Hepatocyte (in vitro differentiated cells and primary cell): ENCODE measurements around a stretch of chr1.

- RAMPAGE, long total RNA = no peak
- RRBS = no CpG with 5 or more reads among the region's 16 CpGs
Measured at GRCh38 chr1:42683653-42684482, 1.6 kb downstream of the YBX1 start.

DNA sequence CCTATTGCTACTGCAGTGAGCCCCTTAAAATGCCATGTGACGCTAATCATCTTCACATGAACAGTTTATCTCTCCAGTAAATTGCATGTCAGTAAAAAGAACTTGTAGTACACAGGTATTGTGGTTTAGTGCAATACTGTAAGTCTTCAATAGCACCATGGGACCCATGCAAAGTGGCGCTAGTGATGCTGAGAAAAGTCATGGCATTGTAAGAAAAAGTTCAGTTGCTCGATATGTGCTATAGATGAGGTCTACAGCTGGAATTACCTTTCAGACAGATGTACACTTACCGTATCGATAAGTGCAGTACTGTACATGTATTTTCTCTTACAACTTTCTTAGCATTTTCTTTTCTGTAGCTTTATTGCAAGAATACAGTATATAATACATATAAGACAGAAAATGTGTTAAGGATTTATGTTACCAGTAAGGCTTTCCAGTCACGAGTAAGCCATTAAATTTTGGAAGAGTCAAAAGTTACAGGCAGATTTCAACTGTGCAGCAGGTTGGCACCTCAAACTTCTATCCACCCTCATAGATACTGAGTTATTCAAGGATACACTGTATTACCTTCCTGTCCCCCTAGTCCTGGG is 6.4 kb downstream of the YBX1 start:
- RAMPAGE, long total RNA = no peak
- RRBS = no CpG with 5 or more reads among the region's 6 CpGs

DNA sequence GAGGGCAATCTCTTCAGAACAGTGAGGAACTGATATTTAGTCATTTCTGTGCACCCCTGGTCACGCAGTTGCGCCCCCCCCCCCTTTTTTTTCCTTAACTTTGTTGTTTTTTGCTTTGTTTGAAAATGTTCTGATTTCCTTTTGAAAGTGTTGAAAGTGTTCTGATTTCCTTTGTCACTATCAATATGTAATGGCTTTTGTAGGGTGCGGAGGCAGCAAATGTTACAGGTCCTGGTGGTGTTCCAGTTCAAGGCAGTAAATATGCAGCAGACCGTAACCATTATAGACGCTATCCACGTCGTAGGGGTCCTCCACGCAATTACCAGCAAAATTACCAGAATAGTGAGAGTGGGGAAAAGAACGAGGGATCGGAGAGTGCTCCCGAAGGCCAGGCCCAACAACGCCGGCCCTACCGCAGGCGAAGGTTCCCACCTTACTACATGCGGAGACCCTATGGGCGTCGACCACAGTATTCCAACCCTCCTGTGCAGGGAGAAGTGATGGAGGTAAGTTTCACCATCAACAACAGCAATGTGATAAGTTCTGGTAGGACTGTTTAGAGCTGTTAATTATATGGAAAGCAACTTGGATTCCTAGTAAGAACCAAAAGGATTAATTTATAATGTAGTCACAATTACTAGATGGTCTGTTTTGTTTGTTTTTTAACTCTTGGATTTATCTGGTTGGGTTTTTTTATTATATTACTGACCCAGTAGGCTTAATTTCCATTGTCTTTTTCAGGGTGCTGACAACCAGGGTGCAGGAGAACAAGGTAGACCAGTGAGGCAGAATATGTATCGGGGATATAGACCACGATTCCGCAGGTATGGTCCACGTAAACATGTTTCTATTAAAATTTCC is 14.5 kb downstream of the YBX1 start:
- RAMPAGE, long total RNA = no peak
- RRBS = no CpG with 5 or more reads among the region's 22 CpGs

DNA sequence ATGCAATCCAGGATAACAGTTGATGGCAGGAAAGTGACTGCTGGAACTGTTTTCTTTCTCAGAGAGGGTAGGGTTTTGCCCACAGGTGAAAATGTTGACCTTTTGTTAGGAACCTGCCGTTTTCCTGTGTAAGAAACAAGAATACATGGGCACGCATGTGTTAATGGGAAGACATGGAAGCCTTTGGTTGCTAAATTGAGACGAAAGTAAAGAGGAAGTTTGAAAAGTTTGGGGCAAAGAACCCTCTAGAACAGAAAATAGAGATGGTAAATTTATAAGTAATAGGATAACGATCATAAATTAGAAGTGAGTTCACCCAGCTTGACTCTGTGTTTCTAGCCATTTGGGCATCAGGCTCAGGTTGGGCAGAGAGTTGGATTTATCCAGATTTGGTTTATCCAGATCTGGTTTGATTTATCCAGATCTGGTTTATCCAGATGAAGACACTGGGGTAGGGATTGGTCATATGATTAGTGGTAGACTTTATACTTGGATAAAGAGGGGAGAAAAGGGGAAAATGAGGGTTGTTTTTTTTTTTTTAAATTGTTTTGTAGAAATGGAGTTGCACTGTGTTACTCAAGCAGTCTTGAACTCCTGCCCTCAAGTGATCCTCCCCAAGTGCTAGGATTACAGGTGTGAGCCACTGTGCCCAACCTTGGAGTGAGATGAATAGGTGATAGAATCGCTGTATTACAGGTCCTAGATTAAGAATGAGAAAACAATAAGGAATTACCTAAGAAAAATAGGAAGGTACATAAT is 17.1 kb downstream of the YBX1 start:
- RAMPAGE, long total RNA = no peak
- RRBS = no CpG with 5 or more reads among the region's 5 CpGs

DNA sequence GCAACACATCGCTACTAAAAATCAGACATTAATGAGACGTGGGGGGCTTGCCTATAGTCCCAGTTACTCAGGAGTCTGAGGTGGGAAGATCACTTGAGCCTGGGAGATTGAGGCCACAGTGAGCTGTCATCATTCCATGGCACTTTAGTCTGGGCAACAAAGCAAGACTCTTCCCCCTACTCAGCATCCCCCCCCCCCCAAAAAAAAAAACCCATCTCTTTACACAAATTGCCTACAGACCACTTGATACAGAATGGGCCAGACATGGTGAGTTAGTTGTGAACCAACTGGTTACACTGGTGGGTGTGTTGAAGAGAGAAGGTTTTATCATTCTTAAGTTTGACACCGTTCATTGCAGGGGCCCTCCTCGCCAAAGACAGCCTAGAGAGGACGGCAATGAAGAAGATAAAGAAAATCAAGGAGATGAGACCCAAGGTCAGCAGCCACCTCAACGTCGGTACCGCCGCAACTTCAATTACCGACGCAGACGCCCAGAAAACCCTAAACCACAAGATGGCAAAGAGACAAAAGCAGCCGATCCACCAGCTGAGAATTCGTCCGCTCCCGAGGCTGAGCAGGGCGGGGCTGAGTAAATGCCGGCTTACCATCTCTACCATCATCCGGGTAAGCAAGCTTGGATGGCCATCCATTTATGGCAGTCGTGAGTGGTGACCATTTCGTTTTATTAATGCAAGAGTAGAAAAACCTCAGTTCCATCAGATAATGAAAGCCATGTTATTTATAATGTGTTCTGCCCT is 18.4 kb downstream of the YBX1 start:
- RAMPAGE, long total RNA = no peak
- RRBS = no CpG with 5 or more reads among the region's 21 CpGs

DNA sequence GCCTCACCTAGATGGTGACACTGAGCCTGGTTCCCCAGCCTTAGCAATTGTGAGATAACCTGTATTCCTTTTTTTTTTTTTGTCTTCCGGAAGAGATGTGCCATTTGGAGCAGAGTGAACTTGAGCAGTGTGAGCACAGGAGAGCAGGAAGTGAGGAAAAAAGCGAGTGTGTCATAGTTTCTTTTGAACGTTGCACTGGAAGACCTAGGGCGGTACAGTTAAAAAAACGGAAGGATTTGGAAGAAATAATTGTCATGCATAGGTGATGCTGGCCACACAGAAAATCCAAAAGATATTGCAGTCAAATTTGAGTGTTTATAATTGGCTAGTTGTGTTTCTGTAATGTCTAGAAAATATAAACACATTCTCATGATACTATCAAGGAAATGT is 22.1 kb downstream of the YBX1 start:
- RAMPAGE, long total RNA = no peak
- RRBS = no CpG with 5 or more reads among the region's 5 CpGs

DNA sequence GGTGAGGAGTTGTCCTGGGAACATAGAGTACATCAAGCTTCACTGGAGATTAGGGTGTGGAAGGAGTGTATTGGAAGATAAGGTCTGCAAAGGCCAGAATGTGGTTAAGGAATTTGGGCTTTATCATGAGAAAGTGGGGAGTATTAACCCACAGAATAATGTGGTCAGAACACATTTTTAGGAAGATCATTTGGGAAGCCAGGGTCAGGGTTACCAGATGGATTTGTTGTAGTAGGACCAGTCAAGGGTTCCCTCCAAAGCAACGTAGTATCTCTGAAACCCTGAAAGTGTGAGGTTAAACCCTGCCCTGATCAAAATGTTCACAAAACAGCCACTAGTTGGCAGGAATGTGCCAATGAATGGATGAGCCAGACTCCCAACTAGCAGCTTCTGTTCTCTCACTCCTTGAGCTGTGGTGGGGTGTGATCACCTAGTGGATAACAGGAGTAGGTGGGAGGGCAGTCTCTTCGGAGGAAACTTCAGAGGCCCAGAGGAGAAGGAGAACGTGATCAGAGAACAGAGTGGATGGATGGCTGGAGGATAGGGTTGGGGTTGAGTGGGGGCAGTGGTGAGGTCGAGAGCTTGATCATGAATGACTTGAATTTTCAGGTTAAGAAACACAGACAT is 35.8 kb downstream of the SLC2A1 start:
- RAMPAGE, long total RNA = no peak
- RRBS = no CpG with 5 or more reads among the region's 4 CpGs

GRCh38 chr1:42924379-42925677 is 33.8 kb downstream of the SLC2A1 start:
- RAMPAGE, long total RNA = no peak
- RRBS = 9% methylated on average over 31 of the region's 61 CpGs

- RAMPAGE, long total RNA = no peak
- RRBS = no CpG with 5 or more reads among the region's 8 CpGs
Measured at GRCh38 chr1:42946980-42947553, 11.6 kb downstream of the SLC2A1 start.

DNA sequence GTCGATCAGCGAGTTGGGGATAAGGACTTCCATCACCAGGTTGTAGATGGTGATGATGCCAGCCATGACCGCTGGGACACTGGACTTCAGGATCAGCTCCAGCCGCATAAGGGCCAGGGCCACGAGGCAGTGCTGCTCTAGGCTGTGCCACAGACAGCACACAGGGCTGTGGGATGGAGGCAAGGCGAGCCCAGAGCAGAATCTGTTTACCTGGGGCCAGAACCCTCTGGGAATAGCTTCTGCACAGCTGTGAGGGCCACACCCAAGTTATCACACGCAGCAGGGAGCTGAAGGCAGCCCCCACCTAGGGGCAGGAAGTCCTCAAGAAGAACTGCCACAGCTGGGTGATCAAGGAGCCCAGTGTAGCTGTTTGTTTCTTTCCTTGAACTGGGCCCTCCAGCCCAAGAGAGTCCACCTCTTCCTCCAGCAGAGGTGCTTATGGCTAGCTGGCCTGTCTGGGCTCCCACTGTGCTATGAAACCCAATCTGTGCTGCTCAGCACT is 6.2 kb downstream of the SLC2A1 start:
- RAMPAGE, long total RNA = no peak
- RRBS = no CpG with 5 or more reads among the region's 7 CpGs

GRCh38 chr1:42973305-42973768 is 14.7 kb upstream of the SLC2A1 start:
- RAMPAGE, long total RNA = no peak
- RRBS = no CpG with 5 or more reads among the region's 11 CpGs

DNA sequence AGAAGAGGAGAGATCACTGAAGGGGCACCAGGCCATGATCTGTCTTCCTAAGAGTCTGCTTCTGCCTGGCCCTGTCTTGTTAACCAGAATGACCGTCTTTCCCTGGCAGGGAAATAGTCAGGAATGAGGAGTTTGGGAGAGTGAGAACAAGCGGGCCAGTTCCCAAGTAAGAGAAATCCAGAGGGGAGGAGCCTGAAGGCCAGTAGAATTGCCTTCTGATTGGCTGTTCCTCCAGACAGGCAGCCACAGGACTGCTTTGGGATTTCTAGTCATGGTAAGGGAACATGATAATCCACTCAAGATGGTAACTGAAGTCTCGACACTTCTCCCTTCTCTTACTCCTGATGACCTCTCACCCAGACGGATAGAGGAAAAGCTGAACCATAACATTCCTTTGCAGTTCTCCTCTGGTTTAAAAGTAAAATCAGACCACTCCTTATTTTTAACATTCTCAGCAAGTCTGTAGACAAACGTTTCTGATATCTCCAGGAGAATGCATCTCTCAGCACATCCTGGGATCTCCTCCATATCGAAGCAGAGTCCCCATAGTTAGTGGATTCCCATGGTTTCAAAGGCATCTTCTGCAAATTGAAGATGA is 17.9 kb downstream of the HYI start:
- RAMPAGE, long total RNA = no peak
- RRBS = no CpG with 5 or more reads among the region's 6 CpGs

GRCh38 chr1:43512152-43512550 is 18.5 kb upstream of the PTPRF start:
- RAMPAGE, long total RNA = no peak
- RRBS = no CpG with 5 or more reads among the region's 1 CpG

- RAMPAGE, long total RNA = no peak
- RRBS = no CpG with 5 or more reads among the region's 13 CpGs
Measured at GRCh38 chr1:43532020-43532676, 1.5 kb downstream of the PTPRF start.

DNA sequence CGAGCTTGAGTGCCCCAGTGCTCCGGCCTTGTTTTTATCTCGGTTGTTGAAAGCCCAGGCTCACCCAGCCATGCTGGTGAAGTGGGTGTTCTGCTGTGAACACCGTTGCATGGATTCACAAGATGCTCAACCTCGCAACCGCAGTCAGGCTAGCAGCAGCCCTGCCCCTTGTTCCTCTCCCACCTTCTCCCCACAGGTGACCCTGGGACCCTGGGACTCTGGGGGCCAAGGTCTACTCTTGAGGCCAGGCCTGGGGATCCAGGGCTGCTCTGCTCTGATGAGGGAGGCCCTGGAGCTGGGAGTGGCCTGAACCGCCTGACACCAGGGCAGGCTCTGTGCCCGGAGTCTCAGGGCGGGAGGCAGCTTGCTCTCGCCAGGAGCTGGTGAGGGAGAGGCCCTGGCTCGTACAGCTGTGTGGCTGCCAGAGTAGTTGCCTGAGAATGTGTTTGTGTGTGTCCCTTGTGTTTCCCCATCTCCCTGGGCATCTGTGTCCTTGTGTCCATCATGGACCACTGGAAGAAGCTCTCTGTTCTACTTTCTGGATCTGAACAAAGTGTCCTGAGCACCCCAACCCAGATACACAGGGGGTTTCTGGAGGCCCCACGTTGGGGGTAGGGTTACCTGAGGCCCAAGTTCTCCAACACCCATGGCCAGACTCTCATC is 11.3 kb downstream of the PTPRF start:
- RAMPAGE, long total RNA = no peak
- RRBS = no CpG with 5 or more reads among the region's 12 CpGs

GRCh38 chr1:43552386-43552585 is 21.6 kb downstream of the PTPRF start:
- RAMPAGE, long total RNA = no peak
- RRBS = no CpG with 5 or more reads among the region's 2 CpGs

DNA sequence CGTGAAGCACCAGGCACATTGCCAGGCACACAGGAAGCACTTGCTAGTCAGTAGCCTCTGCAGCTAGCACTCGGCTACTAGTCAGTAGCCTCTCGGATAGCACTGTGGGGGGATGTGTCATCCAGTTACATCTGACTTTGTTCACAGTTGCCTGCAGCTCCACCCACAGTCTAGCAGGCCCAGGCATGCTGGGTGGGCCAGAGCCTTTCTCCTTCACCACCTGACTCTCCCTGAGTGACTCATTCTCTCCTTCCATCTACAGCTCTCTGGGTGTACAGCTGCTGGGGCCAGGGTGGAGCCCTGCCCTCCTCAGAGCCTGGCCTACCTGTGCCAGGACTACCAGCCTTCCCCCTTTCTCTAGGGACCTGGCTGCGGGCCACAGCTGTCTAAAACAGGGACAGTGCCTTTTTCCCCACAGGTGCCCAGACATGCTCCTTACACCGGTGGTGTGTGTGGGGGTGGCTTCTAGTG is 51.6 kb downstream of the PTPRF start:
- RAMPAGE, long total RNA = no peak
- RRBS = 94% methylated on average over 1 of the region's 5 CpGs

DNA sequence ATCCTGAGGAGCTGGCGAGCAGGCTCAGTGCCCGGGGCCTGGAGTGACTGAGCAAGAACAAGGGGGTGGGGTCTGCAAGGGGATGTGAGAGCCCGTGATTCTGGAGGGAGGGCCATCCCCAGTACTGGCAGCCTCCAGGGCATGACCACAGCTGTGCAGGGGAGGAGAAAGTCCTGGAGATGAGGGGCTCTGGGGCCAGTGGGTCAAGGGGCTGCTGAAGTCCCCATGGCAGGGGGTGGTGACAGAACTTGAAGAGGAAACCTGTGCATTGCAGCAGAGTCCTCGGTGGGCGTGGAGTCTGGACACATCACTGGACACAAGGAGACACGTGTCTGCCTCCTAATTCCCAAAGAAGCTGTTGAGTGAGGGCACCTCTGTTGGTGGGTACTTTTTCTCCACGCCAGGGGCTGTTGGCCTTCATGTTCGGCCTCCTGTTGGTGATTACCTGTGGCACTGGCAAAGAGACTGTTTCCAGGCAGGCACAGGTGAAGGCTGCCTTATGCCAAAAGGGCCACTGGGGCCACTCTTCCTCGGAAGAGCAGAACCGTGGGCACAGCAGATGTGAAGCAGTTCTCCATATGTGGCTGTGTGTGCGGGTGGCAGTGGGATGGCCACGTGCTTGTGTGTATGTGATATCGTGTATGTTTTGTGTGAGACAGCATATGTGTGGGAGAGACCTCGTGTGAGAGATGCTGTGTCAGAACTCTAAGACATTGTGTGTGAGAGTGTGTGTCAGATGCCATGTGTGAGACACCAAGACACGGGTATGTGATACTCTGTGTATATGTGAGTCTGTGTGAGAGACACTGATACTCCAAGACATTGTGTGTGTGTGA is 53.6 kb upstream of the KDM4A start:
- RAMPAGE, long total RNA = no peak
- RRBS = no CpG with 5 or more reads among the region's 15 CpGs

- RAMPAGE, long total RNA = no peak
- RRBS = no CpG with 5 or more reads among the region's 7 CpGs
Measured at GRCh38 chr1:43651457-43651785, 1.5 kb downstream of the KDM4A start.

- RAMPAGE, long total RNA = no peak
- RRBS = no CpG with 5 or more reads among the region's 8 CpGs
Measured at GRCh38 chr1:43765936-43766864, 58.9 kb downstream of the ST3GAL3 start.